RPMI7951 (cell line): ENCODE results near the genes KEL, PIP, FAM131B, TCAF2 and ARHGEF35.

- RAMPAGE, long total RNA: no peak
Observed at GRCh38 chr7:142962109-142963091, at the start of gene KEL. TSS of gene KEL (minus strand) at chr7:142962363.

- RAMPAGE, long total RNA: no peak
Observed at GRCh38 chr7:143131985-143132255, at the start of gene PIP. TSS of gene PIP (plus strand) at chr7:143132077.

DNA sequence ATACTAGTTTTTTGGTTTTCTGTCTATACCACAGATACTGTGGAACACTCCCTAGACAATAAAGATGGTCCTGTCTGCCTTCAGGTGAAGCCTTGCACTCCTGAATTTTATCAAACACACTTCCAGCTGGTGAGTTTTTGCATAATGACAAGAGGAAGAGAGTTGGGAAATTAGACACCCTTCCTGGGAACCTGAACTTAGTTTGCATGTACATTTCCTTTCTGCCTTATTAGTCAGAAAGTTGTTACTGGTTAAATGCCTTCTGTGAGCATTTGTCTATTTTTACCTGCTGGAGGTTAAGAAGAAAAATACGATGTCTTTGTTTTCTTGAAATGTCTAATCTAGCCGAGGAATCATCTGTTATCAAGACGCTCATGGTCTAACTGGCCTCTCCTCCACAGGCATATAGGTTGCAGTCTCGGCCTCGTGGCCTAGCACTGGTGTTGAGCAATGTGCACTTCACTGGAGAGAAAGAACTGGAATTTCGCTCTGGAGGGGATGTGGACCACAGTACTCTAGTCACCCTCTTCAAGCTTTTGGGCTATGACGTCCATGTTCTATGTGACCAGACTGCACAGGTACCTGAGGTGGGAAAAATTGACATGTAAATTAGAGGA lies 6.2 kb downstream of the CASP2 start:
- RAMPAGE, long total RNA: no peak

DNA sequence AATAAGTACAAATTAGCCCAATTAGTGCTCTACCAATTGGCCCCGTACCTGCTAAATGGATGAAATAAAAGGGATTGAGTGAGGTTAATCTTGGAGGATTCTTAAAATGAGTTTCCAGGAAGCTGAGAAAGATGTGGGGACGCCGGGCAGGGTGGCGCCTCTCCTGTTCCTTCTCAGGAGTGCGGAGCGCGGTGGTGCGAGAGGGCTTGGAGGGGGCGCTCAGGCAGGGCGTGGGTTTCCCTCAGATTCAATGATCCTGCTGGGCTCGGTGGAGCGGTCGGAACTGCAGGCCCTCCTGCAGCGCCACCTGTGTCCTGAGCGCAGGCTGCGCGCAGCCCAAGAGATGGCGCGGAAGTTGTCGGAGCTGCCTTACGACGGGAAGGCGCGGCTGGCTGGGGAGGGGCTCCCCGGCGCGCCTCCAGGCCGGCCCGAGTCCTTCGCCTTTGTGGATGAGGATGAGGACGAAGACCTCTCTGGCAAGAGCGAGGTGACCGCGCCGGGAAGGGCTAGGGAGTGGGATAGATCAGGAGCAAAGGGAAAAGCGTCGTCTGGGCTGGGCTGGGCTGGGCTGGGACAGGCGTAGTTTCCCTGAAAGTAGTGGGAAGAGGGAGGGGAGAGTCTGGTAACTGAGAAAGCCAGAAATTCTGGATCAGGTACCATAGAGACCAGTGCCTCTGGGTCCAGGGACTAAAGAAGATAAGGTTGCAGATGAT lies 17.1 kb downstream of the FAM131B start:
- RAMPAGE, long total RNA: no peak

- RAMPAGE, long total RNA: no peak
Observed at GRCh38 chr7:143362108-143363197, at the start of gene FAM131B. TSS of gene FAM131B (minus strand) at chr7:143362713.

GRCh38 chr7:143379663-143380220 lies 1.4 kb upstream of the ZYX start:
- RAMPAGE, long total RNA: no peak

DNA sequence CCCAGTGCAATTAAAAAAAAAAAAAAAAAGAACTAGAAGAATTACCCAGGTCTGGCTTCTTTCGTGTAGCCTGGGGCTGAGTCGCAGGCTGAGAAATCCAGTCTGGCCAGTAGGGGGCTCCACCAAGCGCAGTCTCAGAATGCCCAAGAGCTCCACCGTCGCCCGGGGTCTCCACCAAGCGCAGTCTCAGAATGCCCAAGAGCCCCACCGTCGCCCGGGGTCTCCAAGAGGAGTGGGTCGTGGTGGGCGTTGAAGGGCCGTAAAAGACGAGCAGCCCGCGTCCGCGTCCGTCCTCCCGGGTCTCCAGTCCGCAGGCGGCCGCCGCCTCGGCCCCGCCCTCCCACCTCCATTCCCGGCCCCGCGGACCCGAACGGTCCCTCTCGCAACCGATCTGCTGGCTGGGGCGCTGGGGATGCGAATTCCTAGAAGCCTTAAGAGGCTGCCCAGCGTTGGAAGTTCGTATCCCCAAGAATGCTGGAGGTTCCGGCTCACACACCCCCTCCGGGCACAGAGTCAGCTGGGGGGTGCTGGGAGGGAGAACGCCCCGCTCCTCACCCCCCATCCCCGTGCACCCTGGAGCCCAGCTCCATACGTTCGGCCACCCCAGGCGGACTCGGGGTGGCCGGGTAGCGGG lies 807 bp upstream of the ZYX start:
- RAMPAGE, long total RNA: no peak

DNA sequence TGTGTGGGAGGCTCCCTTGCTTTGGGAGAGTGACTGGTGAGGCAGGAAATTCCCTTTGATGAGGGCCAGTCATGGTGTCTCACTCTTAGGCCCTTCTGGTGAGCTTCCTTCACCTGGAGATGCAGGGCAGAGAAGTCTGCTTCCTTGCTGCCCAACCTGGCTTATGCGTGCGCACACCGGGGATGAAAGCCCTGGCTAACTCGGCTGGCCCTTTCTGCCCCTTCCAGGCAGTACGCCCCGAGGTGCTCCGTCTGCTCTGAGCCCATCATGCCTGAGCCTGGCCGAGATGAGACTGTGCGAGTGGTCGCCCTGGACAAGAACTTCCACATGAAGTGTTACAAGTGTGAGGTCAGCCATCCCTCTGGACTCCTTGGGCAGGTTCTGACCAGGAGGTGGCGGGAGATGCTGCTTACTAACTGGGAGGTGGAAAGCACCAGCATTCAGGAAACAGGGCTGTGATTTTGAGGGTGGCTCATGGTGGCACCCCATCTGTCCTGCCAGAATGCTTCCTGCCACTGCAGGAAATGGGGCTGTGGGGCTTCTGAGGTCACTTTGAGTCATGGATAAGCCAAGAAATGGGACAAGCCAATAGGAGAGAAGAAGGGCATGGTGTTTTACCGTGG lies 8.6 kb downstream of the ZYX start:
- RAMPAGE, long total RNA: no peak

DNA sequence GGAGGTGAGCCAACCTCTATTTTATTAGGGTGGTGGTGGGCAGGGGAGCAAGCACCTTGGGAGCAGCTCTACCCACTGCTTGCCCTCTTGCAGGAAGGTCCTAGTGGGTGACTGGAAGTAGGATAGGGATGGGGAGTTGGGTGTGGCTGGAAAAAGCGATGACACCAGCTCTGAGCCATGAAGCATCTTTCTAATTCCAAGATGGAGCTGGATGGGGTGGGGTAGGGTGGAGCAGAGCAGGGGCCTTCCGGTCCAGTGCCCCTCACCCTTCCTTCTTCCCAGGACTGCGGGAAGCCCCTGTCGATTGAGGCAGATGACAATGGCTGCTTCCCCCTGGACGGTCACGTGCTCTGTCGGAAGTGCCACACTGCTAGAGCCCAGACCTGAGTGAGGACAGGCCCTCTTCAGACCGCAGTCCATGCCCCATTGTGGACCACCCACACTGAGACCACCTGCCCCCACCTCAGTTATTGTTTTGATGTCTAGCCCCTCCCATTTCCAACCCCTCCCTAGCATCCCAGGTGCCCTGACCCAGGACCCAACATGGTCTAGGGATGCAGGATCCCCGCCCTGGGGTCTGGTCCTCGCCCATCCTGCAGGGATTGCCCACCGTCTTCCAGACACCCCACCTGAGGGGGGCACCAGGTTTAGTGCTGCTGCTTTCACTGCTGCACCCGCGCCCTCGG lies 9.3 kb downstream of the ZYX start:
- RAMPAGE, long total RNA: no peak

GRCh38 chr7:143415634-143416344 lies 7.1 kb upstream of the EPHA1 start:
- RAMPAGE, long total RNA: no peak

- RAMPAGE, long total RNA: no peak
Observed at GRCh38 chr7:143487445-143488149, 9.9 kb downstream of the TAS2R41 start.

DNA sequence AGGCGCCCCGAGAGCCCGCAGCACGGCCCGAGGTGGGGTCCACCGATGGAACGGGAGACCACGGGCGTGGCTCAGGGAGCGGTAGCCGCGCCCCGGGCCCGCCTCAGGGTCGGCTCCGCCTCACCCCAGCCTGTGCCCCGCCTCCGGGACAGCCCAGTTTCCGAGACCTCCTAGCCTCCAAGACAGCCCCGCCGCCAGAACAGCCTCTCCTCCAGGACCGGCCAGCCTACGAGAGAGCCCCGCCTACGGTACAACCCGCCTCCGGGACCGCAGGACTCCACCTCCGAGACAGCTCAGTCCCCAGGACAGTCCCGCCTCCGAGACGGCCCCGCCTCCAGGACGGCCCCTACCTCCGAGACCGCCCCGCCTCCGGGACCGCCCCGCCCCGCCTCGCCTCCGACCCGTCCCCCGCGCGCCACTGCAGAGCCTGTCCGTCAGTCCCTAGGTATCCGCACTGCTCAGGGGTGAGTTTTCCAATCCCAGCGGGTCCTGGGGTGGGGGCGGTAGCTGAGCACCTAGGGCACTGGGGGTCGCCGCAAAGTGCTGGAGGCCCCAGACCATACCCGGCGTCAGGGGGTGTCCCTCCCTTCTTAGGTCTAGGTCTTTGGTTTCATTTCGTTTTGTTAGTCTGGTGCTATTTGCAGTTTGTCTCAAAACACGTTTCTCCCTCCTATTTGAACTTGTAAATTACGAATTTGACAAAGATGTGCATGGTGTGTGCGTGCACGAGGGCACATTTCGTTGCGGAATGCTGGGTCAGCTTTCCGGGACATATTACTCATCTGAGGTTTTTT lies at the start of gene TCAF2:
TSS of gene TCAF2 (plus strand) at position 418 of the 794 bp plus-strand sequence.
- RAMPAGE, long total RNA: no peak

DNA sequence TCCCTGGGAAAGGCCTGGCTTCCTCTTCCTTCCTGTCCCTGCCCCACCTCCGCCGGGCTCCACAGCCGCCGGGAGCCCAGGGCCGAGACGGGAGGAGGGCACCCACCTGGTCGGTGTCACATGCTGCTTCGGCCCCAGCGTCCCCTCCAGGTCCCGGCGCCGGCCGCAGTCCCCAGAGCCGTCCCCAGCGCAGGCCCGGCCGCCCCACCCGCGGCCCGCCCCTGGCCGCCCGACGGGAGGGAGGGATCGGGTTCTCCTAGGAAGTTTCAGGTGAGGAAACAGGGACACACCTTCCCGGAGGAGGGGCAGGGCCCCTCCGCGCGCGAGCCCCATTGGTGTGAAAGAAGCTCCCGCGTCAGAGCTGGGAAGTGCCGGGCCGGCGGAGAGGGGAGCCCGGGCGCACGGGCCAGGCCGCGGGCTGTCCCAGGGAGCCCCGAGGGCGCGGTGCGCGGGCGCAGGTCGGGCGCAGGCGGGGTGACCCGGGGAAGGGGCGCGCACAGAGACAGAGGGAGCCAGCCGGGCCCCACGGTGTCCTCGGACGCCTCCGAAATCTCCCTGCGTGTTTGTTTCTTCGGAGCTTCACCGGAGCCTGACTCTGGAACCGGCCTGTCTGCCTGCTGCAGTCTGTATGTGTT lies at the start of gene ARHGEF35:
TSS of gene ARHGEF35 (minus strand) at position 402 of the 635 bp plus-strand sequence.
- RAMPAGE, long total RNA: no peak

- RAMPAGE, long total RNA: no peak
Observed at GRCh38 chr7:144332011-144332382, 19.8 kb downstream of the OR2A1 start.

GRCh38 chr7:146582272-146582681 lies 465.7 kb downstream of the CNTNAP2 start:
- RAMPAGE, long total RNA: no peak

GRCh38 chr7:148447319-148447655 lies 143.3 kb upstream of the C7orf33 start:
- RAMPAGE, long total RNA: no peak

DNA sequence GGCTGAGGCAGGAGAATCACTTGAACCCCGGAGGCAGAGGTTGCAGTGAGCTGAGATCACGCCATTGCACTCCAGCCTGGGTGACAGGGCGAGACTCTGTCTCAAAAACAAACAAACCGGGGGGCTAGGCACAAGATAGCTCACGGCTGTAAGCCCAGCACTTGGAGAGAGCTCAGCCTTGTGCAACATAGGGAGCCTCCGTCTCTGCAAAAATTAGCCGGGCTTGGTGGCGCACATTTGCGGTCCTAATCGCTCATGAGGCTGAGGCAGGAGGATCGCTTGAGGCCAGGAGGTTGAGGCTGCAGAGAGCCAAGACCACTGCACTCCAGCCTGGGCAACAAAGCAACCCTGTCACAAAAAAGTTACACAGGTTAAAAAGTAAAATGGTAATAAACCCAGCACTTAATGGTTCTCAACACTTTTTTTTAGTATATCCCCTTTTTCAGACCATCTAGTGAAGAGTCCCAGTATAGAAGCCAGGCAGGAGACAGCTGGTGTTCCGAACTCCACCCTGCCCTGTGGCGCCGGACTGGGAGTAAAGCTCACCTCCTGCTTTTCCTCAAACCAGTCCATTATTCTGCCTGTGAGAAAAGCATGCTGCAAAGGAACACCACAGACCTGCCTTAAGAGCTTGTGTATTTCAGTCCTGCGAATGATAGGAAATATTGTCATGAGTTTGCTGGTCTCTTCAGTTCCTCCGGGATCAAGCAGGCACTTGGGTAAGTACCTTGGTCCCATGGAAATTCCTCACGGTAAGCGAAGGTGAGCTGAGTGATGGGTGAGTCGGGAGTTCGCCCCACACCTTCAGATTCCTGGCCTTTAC lies 81.1 kb downstream of the EZH2 start:
- RAMPAGE, long total RNA: no peak

DNA sequence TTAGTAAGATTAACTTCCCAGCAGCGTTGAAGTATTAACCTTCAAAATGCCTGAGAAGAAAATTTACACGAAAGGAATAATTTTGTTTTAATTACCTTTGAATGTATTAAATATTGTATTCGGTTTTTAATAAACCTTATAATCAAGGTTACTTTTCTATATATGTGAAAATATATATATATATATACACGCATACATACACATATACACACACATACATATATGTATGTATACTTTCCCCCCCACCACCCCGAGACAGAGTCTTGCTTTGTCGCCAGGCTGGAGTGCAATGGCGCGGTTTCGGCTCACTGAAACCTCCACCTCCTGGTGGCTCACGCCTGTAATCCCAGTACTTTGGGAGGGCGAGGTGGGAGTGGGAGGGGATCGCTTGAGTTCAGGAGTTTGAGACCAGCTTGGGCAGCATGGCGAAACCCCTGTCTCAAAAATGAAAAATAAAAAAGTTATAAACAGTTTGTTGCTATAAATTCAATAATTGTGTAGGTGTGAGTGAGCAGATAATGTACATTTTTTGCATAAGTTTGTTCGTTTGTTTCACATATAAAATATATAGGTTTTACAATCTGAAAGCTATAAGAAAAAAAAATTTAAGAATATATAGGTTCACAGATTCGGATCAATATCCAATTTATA lies 57.8 kb upstream of the EZH2 start:
- RAMPAGE, long total RNA: no peak

GRCh38 chr7:149071629-149072278 lies 18.8 kb downstream of the ZNF786 start:
- RAMPAGE, long total RNA: no peak

DNA sequence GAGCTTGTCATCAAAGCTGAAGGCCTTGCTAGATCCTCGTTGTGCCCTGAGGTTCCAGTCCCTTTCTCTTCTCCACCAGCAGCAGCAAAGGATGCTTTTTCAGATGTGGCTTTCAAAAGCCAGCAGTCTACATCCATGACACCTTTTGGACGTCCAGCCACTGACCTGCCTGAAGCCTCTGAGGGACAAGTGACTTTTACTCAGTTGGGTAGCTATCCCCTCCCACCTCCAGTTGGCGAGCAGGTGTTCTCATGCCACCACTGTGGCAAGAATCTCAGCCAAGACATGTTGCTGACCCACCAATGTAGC lies 16.7 kb upstream of the ZNF282 start:
- RAMPAGE, long total RNA: no peak